ENCODE measurements around a stretch of chr3.

DNA sequence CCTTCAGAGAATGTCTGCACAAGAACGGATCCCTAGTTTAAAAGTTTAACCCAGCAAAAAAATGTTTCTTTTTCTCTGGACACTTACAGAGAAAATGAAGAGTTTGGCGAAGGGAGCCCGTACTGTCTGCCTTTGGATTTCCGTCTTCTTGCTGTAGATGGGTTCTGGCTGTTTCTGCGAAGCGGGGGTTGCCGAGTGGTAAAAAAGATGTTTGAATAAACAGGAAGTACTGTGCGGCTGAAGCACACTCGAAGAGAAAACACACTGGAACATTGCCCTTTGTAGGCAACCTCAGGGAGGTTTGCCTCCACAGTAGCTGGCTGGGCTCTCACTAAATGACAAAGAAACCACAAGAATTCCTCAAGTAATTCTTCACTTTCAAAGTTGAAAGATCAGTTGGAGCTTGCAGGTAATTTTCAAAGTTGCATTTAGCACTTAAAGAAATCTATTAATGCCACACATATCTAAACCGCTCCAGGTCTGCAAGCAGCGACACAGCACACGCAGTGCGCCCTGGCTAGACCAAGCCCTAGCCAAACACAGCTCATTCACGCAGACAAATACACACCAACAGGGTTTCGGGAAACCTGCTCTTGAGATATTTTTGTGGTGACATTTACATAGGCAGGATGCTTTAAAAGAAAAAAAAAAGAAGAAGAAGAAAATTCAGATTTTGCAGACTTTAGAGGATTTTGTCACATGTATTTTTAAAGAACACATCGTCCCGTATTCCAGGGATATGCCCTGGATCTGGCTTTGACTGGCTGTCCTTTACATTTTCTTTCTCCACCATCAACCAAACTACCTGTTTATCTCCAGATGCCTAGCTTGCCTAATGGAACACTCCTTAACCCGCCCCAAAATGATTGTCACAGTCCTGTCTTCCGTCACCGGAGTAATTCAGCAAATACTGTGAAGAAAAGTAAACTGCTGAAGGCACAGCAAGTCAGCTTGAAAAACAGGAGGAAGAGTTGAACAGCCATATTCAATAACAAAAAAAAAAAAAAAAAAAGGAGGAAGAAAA, 452.8 kb downstream of the FOXP1 start:
- RRBS, result no CpG with 5 or more reads among the region's 20 CpGs

DNA sequence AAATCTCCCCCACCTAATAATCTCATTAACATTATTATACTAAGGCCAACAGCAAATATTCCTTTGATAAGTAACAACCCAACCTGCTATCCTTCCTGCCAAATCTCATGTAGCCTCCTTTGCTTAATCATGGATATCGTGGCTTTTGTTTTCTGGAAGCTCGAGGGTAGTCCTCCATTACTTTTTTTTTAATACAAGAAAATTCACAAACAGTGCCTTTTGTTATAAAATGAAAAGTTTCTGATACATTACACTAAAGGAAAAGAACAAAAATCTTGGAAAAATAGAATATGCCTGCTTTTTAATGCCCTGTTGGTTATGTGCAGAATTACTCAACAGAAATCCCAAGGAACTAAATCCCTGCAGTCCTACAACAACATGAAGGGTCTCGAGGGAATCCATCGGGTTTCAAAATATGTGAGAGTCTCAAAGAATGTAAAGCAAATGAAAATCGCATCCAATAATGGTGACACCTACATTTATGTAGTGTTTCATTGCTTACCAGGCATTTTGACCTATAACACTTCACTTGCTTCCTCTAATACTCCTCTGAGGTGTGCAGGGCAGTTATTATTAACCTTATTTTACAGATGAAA, 411.4 kb downstream of the FOXP1 start:
- RRBS, result no CpG with 5 or more reads among the region's 5 CpGs

- RRBS, result no CpG with 5 or more reads among the region's 4 CpGs
These were observed 278.9 kb downstream of the FOXP1 start for GRCh38 chr3:71304408-71305152.

DNA sequence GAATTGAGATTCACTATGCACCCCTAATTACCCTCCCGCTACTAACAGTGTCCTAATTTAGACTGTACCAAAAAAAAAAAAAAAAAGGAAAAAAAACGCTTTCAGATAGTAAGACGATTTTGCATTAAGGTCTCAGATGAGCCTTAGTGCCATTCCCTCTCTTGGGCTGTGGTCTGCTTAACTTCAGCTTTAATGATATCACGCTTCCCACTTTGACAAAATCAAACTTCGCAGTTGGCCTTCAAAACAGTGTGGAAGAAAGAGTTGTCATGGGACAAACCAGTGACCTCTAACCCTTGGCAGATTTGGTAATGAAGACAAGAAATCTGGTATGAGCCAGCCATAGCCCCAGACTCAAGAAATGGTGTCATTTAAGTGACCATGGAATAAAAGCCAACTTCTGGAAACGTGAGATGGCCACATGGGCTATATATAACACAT, 262.5 kb downstream of the FOXP1 start:
- RRBS, result no CpG with 5 or more reads among the region's 6 CpGs

DNA sequence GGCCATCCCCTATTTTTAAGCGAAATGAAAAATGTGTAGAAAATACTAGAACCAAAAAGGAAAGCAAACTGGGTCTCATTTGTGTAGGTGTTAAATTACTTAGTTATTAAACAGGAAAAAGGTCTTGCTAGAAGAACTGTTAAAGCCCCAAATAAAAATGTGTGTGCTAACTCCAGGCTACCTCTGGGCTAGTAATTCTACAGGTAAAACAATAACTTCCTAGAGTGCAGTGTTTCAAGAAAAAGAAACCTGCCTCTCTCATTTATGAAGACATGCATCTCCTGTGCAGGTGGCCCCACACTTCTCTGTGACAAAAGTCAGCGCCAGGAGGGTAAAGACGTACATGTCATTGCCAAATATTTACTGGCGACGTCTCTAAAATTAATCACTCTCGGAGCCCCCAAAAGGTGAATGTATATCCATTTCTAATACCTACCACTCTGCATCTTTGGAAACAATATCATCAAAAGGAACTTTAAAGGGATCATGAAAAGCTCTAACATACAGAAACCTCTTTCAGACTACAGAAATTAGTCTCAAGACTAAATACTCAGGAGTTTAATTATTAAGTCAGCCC, 131.7 kb downstream of the FOXP1 start:
- RRBS, result no CpG with 5 or more reads among the region's 6 CpGs

GRCh38 chr3:71693617-71694106, 31.5 kb downstream of the EIF4E3 start:
- RRBS, result no CpG with 5 or more reads among the region's 8 CpGs

- RRBS, result no CpG with 5 or more reads among the region's 4 CpGs
These were observed 342.3 kb upstream of the PROK2 start for GRCh38 chr3:72127302-72127612.

- RRBS, result no CpG with 5 or more reads among the region's 6 CpGs
These were observed 350.1 kb upstream of the PROK2 start for GRCh38 chr3:72135063-72135445.

- RRBS, result no CpG with 5 or more reads among the region's 8 CpGs
These were observed 391.5 kb upstream of the PROK2 start for GRCh38 chr3:72176375-72176959.

DNA sequence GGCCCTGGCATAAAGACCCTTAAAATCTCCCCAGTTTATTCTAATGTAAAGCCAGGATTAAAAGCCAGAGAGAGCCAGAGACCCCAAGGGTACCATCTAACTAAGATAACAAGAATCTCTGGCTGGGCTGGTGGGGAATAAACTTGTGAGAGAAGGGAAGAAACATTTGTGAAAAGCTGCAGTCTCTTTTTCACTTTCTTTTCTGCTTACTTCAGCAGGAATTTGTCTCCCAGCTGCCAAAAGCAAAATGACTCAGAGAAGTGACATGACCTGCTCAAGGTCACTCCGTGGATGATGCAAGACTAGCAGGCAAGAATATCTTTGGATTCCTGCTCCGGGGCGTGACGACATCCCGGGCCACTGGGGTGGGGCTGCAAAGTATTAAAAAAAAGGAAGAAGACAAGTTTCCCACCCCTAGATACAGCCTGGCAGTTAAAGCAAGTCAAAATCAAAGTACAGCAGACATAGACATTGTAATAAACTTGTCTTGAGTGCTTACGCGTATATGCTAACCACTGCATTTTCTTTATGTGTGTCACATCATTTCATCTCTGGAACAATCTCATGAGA, 485.0 kb upstream of the PROK2 start:
- RRBS, result no CpG with 5 or more reads among the region's 7 CpGs

- RRBS, result no CpG with 5 or more reads among the region's 8 CpGs
These were observed 460.0 kb downstream of the SHQ1 start for GRCh38 chr3:72388096-72388729.

DNA sequence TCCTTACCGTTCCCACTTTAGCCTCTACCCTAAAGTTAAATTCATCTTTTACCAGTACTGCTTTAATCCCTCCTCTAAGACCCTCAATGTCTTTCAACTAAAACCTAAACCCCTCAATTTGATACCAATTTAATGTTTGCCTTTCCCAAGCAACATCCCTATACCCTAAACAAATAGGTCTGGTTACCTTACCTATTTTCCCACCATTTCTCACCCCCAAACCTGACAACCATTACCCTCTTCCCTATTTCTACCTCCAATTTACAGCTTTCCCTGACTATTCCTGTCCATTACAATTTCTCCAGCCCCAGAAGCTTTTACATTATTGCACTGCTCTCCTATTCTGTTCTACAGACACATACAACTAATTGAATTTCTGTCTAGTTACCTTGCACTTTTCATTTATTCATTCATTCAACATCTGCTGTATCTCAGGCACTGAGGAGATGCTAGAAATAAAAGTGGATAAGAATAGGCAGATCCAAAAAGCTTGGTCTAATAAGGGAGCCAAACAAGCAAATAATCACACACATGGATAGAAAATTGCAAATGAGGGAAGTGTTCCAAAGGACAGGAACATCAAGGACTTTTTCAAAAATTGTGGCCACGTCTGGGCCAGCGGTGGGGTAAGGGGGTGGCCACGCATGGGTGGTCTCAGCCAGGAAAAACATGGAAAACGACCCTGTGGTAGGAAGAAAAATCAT, 442.7 kb downstream of the SHQ1 start:
- RRBS, result no CpG with 5 or more reads among the region's 5 CpGs

GRCh38 chr3:72447371-72448147, 400.7 kb downstream of the SHQ1 start:
- RRBS, result 1% methylated on average over 7 of the region's 53 CpGs

DNA sequence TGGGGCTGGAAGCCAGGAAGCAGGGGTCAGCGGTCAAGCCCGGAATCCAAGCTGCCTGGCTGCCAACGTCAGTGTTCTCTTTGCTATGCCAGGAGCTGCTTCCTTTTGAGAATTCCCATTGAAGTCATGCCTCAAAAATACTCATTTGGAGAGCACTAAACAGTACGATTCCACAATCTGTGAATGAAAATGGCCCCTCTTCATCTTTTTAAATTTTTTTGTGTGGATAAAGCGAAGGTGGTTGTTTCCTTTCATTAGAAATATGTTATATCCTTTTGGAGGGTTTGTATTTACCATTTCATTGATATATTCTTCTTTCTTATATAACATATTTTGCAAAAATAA, 386.3 kb downstream of the SHQ1 start:
- RRBS, result no CpG with 5 or more reads among the region's 5 CpGs

DNA sequence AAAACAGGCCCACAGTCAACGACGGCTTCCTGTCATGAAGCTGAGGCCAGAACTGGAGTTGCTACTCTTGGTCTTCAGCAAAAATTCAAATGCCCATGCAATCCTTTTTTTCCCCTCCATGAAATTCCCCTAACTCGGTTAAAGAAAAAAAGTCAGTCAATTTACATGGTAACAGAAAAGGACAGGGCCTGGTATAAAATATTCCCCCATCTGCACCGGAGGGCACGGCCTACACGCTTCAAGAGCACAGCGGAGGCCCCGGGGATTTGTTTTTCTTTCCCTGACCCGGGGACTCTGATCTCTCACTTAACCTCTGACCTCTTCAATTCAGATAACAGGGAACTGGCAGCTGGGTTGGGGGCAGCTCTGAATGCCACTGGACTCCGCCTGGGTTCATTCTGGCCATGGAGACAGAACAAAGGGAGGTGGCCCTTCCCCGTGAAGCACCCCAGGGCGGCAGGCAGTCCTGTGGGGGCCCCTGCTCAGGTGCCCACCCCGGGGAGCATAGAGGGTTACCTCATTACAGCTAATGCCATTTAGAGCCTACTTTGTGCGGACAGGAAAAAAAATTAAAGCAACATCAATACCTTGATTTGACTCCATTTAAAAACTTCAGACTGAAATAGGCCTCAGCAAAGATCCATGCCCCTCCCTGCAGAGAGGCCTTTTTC, 257.5 kb downstream of the SHQ1 start:
- RRBS, result 62% methylated on average over 5 of the region's 14 CpGs

- RRBS, result no CpG with 5 or more reads among the region's 14 CpGs
These were observed 119.6 kb downstream of the SHQ1 start for GRCh38 chr3:72728570-72729215.

- RRBS, result no CpG with 5 or more reads among the region's 6 CpGs
These were observed 27.1 kb downstream of the SHQ1 start for GRCh38 chr3:72821084-72821599.

DNA sequence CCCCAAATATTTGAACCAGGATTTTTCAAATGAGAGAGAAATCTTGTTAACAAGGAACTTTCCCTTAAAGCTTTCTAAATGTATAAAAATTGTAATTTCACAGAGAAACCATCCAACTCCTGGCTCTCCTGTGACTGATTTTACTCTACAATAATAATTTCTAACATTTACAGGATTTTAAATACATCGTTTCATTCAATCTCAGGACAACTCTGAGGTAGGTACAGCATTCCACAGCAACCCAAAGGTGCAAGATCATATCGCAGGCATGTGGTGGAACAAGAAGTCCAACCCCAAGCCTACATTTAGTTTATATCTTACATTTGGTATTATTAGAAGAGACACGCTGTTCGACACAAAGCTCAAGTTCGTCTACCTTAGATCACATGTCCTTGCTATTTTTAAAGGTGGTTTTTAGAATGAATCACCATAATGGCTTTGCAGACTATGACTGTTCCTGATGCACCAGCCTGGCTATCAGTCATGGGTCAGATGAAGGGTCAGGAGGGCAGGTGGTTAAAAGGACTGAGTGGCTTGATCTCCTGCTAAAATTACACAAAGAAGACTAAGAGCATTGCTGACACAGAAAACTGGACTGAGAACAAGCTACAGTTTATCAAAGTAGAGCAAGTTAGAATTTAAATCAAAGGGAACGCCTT, 26.2 kb downstream of the SHQ1 start:
- RRBS, result no CpG with 5 or more reads among the region's 6 CpGs

GRCh38 chr3:72947186-72947518, 49.5 kb upstream of the PPP4R2 start:
- RRBS, result no CpG with 5 or more reads among the region's 6 CpGs

- RRBS, result no CpG with 5 or more reads among the region's 13 CpGs
These were observed 113.2 kb downstream of the PDZRN3 start for GRCh38 chr3:73511537-73511985.

All from renal cortical epithelial cell (primary cell).